LHCN-M2 (cell line): ENCODE data around the genes HPS4 and CRYBB1.

GRCh38 chr22:24247311-24248203 is 2.7 kb upstream of the GGT5 start:
- RAMPAGE, long total RNA, result no peak

DNA sequence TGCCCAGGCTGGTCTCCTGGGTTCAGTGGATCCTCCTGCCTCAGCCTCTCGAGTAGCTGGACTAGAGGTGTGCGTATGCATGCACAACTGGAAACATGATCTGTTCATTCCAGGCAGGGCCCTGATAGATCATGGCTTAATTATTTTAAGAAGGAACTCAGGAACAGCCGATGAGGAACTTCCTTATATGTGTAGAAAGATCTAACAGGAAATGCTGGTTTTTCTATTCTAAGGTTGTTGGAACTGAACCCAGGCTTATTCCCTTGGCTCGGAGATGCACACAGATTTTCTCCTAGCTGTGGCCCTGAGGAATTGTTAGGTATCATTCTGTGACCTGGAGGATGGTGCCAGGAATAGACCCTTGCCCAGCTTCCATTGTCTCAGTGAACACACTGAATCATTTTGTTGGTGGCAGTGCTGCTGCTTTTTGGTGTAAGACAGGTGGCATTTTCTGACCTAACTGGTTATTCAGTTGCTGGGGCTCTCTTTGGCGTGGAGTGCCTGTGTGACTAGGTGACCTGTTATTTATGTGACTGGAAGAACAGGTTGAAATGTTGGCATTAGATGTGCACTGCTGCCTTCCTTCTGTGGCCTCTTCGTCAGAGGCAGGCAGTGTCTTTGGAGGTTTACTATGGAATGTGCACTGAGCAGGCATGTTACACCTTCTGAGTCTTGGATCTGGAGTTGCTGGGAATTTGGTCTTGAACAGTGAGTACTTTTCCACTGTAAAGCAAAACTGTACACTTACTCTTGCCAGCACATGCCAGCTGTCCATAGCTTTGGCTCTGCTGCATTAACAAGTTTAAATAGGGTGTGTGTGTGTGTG is 32.6 kb downstream of the SPECC1L start:
- RAMPAGE, long total RNA, result no peak

- RAMPAGE, long total RNA, result no peak
Measured at GRCh38 chr22:24420594-24420958, 6.8 kb upstream of the ADORA2A start.

- RAMPAGE, long total RNA, result no peak
Measured at GRCh38 chr22:24424962-24425455, 2.4 kb upstream of the ADORA2A start.

DNA sequence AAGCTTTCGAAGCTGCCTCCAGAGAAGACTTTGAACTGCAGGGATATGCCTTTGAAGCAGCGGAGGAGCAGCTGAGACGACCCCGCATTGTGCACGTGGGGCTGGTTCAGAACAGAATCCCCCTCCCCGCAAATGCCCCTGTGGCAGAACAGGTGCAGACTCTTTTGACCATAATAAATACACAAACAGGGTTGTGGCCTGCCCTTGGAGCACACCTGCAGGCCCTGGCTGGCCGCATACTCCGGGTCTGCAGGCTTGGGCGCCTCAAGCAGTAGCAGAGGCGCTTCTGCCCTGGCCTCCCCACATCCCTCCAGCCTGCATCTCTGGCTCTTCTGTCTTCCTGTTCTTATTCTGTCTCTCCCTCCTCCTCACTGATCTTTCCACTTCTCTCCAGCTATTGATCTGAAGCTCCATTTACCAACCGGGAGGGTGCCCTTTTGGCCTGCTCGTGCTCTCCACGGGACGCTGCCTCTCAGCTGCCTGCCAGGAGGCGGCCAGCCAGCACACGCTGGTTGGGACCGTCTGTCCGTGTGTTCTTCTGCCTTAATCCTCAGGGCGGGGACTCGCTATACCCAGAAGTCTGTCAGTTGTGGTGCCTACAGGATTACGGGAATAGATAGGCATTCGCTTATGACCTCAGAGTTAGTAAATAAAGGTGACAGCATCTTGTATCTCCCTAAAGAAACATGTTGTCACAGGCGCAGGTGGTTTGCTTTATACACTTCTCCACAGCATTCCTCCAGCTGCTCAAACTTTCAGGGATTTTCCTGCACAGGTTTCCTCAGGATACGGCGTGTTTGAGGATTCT is 5.2 kb downstream of the UPB1 start:
- RAMPAGE, long total RNA, result no peak

DNA sequence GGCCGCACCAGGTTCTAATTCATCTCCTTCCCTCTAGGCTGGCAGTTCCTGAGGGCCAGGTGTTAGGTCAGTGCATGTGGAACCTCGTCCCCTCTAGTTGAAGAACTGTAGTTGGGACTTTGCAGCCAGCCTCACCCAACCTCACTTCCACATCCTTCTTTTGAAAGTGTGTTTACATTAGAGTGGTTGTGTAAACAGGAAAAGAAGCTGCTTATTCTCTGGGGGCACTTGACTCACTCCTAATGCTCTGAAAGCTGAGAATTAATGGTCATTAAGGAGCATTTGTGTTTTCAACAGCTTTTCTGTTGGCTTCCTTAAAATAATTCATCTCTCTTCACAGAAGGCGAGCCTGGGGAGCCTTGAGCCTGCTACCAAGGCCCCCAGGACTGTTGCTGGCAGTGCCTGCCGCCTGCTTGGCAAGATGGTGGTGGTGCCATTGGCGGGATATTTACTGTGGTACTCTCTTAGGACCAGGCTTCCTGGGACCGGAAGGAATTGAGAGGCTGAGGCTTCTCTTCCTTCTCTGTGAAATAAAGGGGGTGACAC is 11.9 kb downstream of the UPB1 start:
- RAMPAGE, long total RNA, result no peak

- RAMPAGE, long total RNA, result no peak
Measured at GRCh38 chr22:24632602-24633121, 29.7 kb downstream of the GGT1 start.

- RAMPAGE, long total RNA, result no peak
Measured at GRCh38 chr22:24660627-24660982, 57.6 kb downstream of the GGT1 start.

- RAMPAGE, long total RNA, result no peak
Measured at GRCh38 chr22:24775794-24776140, 1.2 kb upstream of the PIWIL3 start.

- RAMPAGE, long total RNA, result no peak
Measured at GRCh38 chr22:24810361-24810767, 4.4 kb downstream of the SGSM1 start.

DNA sequence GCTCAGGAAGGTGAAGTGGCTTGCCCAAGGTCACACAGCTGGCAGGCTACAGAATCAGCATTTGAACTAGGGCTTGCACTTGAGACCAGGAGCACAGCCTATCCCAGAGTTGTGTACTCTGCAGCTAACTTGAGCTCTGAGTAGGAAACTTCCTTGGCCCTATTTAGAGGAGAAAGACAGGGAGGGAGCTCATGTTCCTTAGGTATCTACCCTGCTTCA is 63.8 kb upstream of the CRYBB3 start:
- RAMPAGE, long total RNA, result no peak

GRCh38 chr22:25148372-25148960 is 51.2 kb upstream of the CRYBB3 start:
- RAMPAGE, long total RNA, result no peak

GRCh38 chr22:25162123-25162560 is 37.5 kb upstream of the CRYBB3 start:
- RAMPAGE, long total RNA, result no peak

- RAMPAGE, long total RNA, result no peak
Measured at GRCh38 chr22:25349880-25350426, 130.5 kb downstream of the CRYBB2 start.

- RAMPAGE, long total RNA, result no peak
Measured at GRCh38 chr22:25748501-25749184, 6.7 kb downstream of the MYO18B start.

DNA sequence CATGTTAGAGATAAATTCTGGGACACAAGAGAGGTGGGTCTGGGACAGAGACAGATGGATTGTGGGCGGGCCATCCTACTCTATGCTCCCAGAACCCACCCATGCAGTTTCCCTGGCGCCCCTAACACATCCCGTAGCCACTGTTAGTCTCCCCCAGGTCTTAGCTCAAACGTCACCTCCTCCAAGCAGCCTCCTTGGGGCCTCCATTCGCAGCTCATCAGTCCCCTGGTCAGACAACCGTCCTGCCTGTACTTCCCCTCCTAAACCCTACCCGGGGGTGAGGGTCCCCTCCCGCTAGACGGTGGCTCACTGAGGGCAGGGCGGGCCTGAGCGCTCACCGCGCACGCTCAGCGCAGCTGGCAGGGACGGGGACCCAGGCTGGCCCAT is 713 bp upstream of the ASPHD2 start:
- RAMPAGE, long total RNA, result no peak

GRCh38 chr22:26479118-26479884 is 4.3 kb downstream of the HPS4 start:
- RAMPAGE, long total RNA, result no peak

DNA sequence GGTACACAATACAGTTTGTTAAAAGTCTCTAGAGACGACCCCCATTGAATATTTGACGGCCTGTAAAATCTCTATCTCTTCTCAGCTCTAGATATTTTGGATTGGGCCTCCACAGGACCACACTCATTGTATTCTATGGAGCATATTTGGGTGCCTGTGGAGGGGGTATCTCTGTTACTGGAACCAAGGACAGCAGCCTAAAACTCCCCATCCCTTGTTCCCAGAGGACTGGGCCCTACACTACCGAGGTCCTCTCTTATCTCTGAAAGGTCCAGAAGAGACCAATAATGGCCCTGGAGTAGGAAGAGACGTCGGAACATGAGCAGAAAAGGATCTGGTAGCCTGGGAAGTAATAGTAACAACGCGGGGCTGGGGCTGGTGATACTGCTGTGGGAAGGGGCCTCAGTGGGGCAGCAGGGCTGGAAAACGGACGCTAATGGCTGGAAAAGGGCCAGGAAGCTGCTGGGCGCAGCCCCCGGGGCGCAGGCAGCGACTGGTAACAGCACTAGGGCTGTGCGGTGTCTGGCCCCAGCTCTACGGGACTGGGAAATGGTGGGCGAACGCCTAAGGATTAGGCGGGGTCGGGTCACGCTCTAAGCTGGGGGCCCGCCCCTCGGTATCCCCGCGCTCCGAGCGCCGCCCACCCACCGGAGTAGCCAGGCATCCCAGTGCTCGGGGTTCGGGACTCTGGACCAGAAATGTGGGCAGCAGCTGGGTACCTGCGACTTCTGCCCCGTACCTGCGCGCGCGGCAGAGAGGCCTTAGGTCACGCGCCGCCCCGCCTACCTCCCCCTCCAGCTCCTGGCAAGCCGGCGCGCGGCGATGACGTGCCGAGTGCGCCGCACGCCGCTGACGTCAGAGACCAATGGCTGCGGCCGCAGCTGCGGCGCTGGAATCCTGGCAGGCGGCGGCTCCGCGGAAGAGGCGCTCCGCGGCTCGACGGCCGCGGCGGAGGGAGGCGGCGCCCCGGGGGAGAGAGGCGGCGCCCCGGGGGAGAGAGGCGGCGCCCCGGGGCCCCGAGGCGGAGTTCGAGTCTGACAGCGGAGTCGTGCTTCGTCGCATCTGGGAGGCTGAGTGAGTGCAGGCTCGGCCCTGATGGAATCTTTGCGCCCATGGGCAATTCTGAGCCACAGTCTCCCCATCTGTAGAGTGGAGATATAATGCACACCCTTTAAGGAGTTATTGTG is at the start of gene HPS4:
Gene HPS4, minus strand, starts transcription at position 758 of the 1,187 bp plus-strand sequence.
- RAMPAGE, long total RNA, result start-site peak on the minus strand centred at position 788 of the sequence, 65 bp wide, 13 reads

- RAMPAGE, long total RNA, result no peak
Measured at GRCh38 chr22:26564164-26564697, 25.7 kb downstream of the TPST2 start.

DNA sequence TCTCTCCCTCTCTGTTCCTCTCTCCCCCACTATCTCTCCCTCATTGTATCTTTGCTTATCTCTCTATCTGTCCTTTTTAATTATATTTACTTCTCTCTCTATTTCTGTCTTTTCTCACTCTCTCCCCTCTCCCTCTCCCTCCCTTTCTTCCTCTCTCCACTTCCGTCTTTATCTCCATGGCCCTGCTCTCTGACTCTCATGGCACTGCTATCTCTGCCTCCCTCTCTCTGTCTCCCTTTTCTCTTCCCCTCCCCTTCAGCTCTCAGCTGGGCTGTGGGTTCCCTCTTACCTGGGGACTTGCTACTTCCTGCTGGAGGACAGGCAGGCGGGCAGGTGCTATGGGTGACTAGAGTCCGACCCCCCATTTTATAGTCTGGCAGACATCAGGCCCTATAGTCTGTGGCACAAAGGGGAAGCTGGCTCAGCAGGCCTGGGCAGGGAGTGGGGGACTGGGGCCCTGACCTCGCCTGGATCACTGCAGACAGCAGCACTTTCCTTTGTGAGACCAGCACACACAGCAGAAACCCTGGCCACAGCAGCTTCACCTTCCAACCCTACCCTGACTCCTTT is at the start of gene CRYBB1:
Gene CRYBB1, minus strand, starts transcription at position 340 of the 570 bp plus-strand sequence.
- RAMPAGE, long total RNA, result no peak